ENCODE measurements around the gene RAPGEF3.

- PRO-cap = no peak
These were observed 120.8 kb upstream of the PCED1B start for GRCh38 chr12:46958589-46959064.

- PRO-cap = bidirectional peak, plus-strand start at chr12:47080076, minus-strand start at chr12:47079929; bidirectional peak, plus-strand start at chr12:47080948, minus-strand start at chr12:47080885
These were observed 607 bp upstream of the AMIGO2 start for GRCh38 chr12:47080009-47081123.

- PRO-cap = no peak
These were observed 8.3 kb upstream of the AMIGO2 start for GRCh38 chr12:47087688-47088926.

GRCh38 chr12:47185229-47185483 lies 105.4 kb upstream of the AMIGO2 start:
- PRO-cap = no peak

GRCh38 chr12:47359684-47360144 lies 280.0 kb upstream of the AMIGO2 start:
- PRO-cap = no peak

- PRO-cap = no peak
These were observed 290.7 kb upstream of the AMIGO2 start for GRCh38 chr12:47370328-47371031.

DNA sequence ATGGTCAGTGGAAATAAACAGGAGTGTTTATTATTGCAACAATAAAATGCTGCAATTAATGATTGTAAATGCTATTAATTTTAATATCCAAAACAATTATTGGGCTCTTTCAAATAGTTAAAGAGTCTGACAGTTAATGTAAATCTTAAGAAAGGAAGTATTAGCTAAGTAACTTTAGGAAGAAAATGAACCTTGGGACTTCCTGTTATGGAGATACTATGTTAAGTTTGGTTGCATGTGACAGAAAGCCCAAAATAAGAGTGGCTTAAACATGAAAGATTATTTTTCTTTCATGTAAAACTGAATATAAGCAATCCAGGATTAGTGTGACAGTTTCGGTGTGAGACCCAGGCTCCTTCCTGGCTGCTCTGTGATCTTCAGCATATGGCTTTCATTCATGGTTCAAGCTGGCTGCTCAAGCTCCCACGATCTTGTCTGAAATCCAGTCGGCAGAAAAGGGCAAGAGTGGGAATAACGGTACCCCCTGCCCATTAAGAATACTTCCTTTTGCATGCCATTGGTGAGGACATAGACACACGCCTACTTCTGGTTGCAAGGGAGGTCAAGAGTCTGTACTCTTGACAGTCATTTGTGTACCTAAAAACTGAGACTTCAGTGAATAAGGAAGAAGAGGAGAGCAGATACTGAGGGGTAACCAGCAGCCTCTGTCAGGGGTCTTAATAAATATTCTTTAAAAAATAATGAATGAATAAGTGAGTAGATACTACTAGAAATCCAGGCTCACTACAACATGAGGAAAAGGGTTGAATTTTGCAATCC lies 2.2 kb upstream of the RPAP3 start:
- PRO-cap = no peak

- PRO-cap = no peak
These were observed 9.7 kb upstream of the RPAP3 start for GRCh38 chr12:47715311-47716092.

- PRO-cap = no peak
These were observed 16.1 kb upstream of the ENDOU start for GRCh38 chr12:47741249-47742009.

GRCh38 chr12:47757816-47758062 lies 941 bp downstream of the RAPGEF3 start:
- PRO-cap = no peak

DNA sequence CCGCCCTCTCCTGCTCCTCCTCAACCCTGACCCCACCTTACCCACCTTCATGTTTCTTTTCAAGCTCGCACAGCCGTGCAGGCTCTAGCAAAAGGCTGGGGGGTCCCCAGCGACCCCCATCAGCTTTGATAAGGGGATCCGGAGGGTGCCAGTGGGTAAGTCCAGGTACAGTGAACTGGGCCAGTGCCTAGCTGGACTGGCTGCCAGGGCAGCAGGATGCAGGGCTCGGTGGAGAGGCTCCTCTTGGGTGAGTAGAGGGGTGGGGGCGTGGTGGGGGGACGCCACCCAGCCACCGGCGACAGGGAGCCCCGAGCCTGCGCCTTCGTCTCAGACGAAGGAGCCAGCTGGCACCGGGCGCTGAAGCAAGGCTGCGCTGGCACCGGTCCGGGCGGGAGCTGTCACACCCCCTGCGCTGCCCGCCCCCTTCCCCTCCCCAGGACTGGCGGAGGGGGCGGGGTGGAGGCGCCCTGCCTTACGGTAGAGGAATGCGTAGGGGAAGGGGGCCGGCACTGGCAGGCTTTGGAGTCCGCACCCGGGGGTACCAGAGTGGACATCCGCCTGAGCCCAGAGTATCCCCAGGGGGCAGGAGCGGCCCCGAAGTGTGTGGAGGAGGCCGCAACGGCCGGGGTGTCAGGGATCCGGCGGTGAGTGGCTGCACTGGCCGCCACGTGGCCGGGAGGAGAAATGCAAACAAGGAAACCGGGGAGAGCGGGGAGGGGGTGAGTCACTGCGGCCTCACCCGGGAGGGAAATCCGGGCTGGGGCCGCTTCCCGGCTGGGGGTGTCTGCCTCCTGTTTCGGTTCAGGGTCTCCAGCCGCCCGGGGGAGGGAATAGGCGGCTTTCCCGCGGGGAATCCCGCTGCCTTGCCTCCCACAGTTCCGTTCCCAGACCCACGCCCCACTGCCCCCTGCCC lies at the start of gene RAPGEF3:
Gene RAPGEF3 (minus strand): TSS at position 375 of the 913 bp plus-strand sequence.
- PRO-cap = bidirectional peak, plus-strand start at position 480 of the sequence, minus-strand start at position 325 of the sequence; bidirectional peak, plus-strand start at position 749 of the sequence, minus-strand start at position 650 of the sequence

- PRO-cap = no peak
These were observed 683 bp upstream of the RAPGEF3 start for GRCh38 chr12:47759419-47759707.

DNA sequence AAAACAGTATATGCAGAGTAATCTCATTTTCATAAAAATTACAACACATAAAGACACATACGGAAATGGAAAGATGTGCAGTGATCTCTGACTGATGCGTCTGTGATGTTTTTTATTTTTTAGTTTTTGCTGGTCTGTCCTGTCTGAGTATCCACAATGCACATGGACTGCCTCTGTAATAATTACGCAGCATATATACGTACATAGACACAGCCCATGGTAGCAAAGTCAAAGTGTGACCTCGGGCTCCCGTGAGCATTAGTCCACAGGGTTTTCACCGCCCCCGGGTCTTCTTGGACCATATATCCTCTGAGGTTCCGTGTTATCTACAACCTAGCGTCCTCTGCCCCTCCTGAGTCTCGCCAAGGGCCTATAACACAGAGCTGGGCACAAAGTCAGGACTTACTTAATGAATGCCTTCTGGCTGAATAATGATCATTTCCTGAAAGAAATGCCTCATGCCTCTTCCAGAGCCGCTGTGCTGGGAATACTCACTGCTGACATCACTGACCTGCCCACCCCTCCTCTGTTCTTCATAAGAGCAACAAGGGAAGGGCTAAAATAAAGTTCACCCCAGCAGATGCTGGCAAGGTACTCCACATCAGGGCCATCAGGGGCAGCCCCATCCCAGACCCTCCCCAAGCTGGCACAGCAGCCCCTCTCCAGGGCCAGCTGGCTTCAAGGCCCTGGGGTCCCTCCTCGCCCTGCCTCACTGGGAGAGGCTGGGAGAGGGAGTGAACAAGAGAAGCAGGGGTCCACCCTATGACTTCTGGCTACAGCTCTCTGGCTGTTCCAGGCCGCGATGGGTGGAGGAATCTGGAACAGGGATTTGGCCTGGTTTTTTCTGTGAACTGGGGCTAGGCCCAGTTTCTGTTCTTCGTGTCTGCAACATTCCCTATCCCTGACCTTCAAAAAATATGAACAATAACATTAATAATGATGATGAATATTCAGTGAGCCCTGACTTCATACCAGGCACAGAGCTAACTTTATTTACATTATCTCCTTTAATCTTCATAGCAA lies 7.9 kb downstream of the HDAC7 start:
- PRO-cap = no peak

DNA sequence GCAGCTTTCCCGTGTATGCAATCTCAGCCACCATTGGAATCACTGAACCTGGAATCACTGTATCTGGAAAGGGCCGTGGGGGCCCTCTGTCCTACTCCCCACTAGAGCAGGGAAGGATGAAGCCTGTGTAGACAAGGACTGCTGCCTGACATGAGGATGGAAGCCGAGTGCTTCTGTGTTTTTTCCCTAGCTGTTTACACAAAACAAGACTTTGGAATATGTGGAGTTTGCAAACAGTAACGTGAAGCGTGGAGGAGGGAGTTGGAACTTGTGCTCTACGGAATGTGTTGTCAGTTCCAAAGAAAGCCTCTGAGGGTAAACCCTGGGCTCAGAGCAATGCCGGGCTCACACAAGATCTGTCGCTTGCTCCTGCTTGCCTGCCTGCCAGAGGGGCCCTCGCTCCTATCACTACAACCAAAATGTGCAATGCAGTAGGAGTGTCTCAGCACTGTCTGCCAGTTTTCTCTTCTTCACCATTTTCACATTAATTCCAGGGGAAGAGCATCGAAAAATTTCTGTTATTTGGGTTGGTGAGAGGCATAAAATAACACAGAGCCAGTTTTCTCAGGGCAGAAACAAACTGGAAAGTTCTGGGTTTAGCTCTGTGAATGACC lies 32.5 kb upstream of the HDAC7 start:
- PRO-cap = no peak

DNA sequence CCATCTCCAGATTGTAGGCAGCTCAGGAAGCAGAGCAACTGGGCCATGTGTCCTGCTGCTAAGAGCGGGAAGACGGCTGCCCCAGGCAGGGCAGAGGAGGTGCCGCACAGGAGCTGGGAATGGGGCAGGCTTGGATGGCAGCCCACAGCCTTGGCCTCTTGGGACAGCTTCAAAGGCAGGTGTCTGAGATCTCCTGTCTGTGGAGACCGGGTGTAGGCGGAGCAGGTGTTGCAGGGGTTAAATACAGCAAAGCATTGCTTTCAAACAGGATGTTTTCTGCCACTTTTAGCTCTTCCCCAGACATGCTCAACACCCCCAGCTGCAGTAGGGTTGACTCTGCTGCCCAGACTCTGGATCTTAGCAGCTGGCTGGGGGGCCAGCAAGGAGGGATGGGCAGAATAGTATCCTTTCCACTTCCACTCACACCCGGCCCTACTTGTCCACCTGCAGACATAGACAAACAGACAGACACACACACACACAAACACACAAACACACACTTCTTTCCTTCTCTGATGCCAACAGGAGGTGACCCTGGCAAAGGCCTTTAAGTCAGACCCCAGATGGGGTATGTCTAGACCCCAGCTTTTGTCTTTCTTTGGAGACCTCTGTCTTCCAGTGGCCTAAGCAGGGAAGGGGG lies 21.5 kb downstream of the VDR start:
- PRO-cap = no peak

DNA sequence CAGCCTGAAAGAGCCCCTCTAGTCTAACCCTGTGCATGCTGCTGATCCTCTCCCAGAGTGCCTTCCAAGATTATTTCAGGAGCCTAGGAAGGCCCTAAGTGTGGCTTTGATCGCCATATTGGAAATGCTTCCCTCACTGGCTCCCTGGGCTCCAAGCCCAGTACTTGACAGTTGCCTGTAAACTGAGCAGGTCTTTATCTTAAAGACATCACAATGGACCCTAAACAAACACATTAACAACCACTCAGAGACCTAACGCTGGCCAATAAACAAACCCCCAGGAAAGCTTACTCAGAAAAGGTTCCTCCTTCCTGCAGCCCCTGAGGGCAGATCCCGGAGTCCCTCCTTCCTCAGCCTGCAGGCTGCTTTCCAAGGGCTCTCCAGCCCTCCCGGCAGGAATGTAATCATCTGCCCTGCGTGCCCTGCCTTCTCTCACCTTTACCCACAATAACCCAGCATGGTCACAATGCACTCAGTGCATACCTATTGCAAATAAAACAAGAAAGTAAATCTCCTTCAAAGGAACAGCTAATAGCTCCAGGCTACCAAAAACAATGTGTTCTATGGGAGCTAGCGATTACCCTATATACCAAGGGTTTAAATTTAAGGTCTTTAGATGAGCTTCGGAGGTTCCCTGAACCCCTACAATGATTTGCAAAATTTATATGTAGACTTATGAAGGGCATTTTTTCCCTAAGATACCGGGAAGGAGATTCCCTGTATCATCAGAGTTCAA lies 17.6 kb upstream of the COL2A1 start:
- PRO-cap = no peak

DNA sequence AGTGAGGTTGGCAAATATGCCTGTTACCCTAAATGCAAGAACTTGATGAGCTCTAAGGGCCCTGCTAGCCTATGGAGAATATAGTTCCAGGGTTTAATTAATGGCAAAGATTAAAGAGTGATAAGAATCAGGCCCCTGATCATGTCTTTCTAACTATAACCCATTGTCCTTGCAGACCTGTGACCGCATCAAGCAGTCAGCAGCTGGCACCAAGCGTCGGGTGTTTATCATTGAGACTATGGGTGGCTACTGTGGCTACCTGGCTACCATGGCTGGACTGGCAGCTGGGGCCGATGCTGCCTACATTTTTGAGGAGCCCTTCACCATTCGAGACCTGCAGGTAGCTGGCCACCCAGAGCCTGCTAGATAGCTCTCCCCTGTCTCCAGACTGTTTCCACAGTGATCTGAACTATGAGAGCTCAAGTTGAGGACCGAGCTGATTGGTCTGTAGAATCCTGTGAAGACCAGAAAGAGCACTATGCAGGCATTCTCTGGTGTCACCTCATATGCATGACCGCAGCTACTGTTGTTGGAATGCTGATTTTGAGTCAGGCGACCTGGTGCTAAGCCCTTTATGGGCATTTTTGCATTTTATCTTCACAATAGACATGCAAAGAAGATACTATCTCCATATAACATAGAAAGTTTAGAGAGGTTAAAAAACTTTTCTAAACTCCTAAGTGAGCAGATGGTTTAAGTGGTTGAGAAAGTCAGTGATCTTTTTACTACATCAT lies 14.5 kb downstream of the ASB8 start:
- PRO-cap = no peak

DNA sequence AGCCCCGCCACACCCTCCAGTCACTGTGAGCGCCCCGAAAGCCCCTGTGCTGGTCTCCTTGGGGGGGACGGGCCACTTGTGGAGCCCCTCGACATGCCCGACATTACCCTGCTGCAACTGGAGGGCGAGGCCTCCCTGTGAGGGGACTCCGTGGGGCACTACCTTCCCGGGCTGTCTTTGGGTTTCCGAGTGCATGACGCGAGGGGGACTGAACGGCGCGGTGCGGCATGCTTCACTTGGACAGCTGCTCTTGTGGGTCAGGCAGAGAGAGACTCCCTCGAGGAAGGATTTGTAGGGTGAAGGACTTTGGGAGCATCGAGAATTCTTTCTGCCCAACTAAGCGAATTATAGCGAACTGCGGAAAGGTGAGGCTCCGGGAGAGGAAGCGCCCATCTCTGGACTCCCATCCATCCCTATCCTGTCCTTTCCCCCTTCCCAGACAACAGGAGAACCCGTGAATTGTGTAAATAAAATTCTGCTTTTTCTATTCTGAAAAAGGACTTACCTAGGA lies 1.2 kb downstream of the CCDC184 start:
- PRO-cap = no peak

- PRO-cap = no peak
These were observed 1.7 kb downstream of the CCDC184 start for GRCh38 chr12:48185078-48185695.

GRCh38 chr12:48198426-48199260 lies 4.4 kb downstream of the OR10AD1 start:
- PRO-cap = unidirectional peak, minus-strand start at chr12:48198758

Data from duodenum (tissue), 1 donor.